Measurements from ENCODE around the genes PCK2, RIPK3, NFATC4 and NYNRIN.

DNA sequence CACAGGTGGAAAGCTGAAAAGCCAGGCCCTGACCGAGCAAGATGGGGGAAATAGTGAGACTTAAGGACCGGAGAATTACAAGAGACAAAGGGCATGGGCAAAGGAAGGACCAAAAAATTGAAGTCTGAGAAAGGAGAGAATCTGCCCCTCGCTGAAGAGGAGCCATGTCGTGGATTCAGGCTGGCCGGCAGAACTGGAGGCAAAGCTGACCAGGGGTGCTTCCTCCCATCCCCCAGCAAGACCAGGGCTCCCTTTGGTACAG lies 12.2 kb downstream of the ZFHX2 start:
- PRO-cap = no peak
- RAMPAGE, long total RNA = no peak

DNA sequence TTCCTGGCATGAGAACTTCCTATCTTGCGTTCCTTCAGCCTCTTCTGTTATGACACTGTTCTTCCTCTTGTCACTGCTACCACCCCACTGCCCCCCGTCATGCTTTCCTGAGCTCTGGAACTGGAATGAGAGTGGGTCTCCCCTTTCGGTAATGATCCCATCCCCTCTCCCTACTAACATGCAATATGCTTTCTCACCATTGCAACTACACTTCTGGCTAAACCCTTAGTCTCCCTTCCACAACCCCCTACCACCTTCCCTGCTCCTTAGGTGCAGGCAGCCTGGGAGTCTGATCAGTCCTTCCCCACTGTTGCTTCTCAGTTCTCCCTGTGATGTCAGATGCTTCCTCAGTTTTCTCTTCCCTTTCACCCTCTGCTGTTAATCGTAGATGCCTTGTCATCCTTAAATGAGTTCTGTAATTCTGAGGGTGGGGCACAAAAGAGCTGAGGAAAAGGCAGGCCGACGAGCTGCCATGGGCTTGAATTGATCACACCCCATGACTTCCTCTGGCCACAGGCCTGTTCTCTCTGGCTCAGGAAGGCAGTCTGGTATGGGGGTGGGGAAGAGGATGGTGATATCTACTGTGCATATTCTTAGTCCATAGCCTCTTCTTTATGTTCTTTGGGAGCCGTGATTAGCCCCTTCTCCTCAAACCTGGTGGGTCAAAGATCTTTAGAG lies 5.1 kb upstream of the AP1G2 start:
- PRO-cap = no peak
- RAMPAGE, long total RNA = no peak

- PRO-cap = no peak
- RAMPAGE, long total RNA = no peak
Measured at GRCh38 chr14:23612677-23613032, 23.5 kb upstream of the DHRS2 start.

- PRO-cap = no peak
- RAMPAGE, long total RNA = no peak
Measured at GRCh38 chr14:23613526-23613812, 22.7 kb upstream of the DHRS2 start.

DNA sequence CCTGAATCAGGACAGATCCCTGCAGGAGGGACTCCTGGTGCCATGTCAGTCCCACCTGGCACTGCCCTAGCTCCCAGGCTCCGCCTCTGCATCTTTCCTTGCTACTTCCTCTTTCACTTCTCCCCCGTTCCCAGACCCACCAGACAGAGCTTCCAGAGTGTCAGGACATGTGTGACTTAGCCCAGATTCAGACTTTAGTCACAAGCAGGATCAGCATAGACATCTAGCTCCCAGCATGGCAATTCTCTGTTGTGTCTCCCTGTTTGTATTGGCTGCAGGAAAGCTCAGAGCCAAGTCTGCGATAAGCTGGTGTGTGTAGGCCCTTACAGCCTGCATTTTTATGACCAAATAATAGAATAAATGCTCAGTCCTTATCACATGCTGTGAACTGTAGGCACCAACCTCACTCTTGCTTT lies 5.7 kb downstream of the DHRS2 start:
- PRO-cap = no peak
- RAMPAGE, long total RNA = no peak

DNA sequence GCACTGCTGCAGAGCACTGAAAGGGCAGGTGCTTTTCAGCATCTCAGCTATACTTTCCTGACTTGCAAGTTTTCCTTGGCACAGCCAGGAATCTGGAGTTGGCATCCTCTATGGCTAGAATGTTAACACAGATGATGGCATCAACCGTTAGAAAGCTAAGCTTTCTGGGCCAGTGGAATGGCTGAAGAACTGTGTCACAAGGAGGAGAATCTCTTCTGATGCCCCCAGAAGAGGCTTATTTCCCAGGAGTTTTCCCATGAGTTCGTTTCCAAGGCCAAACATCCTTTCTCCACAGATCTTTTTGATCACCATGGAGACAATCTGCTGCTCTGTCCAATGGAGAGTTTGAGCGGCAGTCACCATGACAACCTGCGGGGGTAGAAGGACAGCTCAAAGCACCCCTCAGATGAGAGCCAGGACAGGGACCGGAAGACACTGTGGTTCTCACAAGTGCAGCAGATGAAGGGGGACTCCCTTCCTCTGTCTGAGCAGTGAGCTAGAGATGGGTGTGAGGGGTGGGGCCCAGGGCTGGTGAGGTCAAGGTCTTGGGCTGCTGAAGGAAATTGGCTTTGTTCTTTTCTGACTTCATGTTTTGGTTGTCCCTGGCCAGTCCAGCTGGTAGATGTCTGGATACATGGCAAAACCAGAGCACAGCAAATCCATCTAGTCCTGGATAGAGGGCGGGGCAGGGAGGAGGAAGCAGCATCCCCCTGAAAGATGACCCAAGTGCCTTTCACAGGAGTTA lies 24.1 kb downstream of the DHRS2 start:
- PRO-cap = no peak
- RAMPAGE, long total RNA = no peak

- PRO-cap = no peak
- RAMPAGE, long total RNA = no peak
Measured at GRCh38 chr14:23695015-23696178, 59.2 kb downstream of the DHRS2 start.

GRCh38 chr14:24093636-24094838 lies at the start of gene PCK2:
Gene PCK2, plus strand, starts transcription at chr14:24094311.
- PRO-cap = bidirectional peak, plus-strand start at chr14:24094176, minus-strand start at chr14:24094002; bidirectional peak, plus-strand start at chr14:24094538, minus-strand start at chr14:24094494; bidirectional peak, plus-strand start at chr14:24094691, minus-strand start at chr14:24094653
- RAMPAGE, long total RNA = start-site peak on the minus strand at chr14:24094003-24094939, 8 reads; start-site peak on the plus strand at chr14:24094301-24094391, 28 reads

- PRO-cap = no peak
- RAMPAGE, long total RNA = no peak
Measured at GRCh38 chr14:24142126-24142265, 605 bp upstream of the EMC9 start.

DNA sequence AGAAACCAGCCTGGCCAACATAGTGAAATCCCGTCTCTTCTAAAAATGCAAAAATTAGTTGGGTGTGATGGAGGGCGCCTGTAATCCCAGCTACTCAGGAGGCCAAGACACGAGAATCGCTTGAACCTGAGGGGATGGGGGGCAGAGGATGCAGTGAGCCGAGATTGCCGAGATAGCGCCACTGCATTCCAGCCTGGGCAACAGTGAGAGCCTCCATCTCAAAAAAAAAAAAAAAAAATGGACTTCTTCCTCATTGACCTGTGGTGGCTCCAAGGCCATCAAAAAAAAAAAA lies 999 bp upstream of the REC8 start:
- PRO-cap = no peak
- RAMPAGE, long total RNA = no peak

- PRO-cap = no peak
- RAMPAGE, long total RNA = no peak
Measured at GRCh38 chr14:24196675-24196937, 1.4 kb upstream of the TM9SF1 start.

- PRO-cap = no peak
- RAMPAGE, long total RNA = no peak
Measured at GRCh38 chr14:24233347-24233886, 688 bp downstream of the GMPR2 start.

GRCh38 chr14:24339085-24340179 lies at the start of gene RIPK3:
Gene RIPK3, minus strand, starts transcription at chr14:24339991.
- PRO-cap = no peak
- RAMPAGE, long total RNA = start-site peak on the minus strand at chr14:24339836-24340217, 25 reads

DNA sequence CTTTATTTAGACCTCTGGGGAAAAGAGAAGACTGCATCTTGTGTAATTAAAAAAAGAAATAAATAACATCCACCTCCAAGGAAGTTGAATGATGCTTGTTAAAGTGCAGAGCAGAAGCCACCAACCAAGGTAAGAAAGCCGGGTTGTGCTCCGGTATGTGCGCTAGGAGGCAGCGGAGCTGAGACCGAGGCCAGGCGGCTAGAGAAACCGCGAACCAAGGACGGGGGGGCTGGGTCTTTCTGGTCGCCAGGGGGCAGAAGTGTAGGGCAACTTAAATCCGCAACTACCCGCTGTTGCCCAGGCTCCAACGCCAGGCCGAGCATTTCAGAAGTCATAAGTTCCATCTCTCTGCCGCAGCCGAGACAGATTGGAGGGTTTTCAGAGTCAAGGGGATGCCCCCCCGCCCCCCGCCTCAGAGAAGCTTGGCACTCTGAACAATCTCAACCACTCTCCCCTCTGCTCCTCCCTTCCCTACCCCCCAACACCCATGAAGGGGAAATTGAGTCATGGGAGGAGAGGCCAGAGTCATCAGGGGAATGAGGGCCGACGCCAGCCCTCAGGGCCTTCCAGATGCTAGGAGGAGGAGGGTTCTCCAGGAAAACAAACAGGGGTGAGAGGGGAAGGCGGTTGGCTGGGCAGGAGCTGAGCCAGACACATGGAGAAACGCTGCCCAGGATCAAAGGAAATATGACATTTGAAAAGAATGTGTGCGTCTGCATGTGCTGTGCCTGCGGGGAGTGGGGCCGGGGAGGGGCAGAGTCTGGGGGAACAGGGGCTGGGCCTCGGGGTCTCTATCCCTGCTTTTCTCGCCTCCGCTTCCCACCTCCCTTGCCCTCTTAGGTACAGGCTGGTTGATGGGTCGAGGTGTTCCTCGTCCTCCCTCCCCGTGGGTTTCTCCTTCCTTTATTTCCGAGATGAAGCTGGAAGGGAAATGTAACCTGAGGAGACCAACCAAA lies 2.1 kb upstream of the NFATC4 start:
- PRO-cap = bidirectional peak, plus-strand start at position 603 of the sequence, minus-strand start at position 538 of the sequence
- RAMPAGE, long total RNA = no peak

- PRO-cap = bidirectional peak, plus-strand start at chr14:24368117, minus-strand start at chr14:24367880
- RAMPAGE, long total RNA = start-site peak on the plus strand at chr14:24368014-24368343, 112 reads
Measured at GRCh38 chr14:24367755-24368313, at the start of gene NFATC4. Gene NFATC4, plus strand, starts transcription at chr14:24368184.

DNA sequence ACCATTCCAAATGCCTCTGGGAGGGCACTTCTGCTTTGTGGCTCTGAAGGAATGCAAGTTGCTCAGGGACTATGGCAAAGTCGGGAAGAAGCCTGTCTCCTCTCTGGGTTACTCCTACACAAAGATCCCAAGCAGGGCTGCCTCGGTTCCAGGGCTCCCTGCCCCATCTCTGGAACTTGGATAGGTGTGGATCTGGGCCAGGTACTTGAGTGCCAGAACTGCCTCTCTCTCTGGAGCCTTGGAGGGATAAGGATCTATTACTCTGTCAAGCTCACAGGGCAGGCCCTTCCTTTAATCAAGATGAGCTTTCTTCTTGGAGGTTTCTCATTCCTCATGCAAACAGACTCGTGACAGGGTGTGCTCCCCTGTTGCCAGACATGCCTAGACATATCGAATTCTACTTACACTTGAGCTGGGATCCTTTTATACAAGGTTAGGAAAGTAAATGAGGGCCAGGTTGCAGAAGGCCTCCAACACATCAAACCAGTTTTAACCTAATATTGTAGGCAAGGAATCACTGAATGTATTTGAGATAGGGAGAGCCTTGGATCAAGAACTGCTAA lies 2.6 kb upstream of the NYNRIN start:
- PRO-cap = no peak
- RAMPAGE, long total RNA = no peak

GRCh38 chr14:24398136-24399441 lies at the start of gene NYNRIN:
Gene NYNRIN, plus strand, starts transcription at chr14:24399003.
- PRO-cap = bidirectional peak, plus-strand start at chr14:24398897, minus-strand start at chr14:24398938; bidirectional peak, plus-strand start at chr14:24399060, minus-strand start at chr14:24399081
- RAMPAGE, long total RNA = start-site peak on the plus strand at chr14:24399004-24399030, 74 reads; start-site peak on the plus strand at chr14:24399135-24399259, 23 reads

DNA sequence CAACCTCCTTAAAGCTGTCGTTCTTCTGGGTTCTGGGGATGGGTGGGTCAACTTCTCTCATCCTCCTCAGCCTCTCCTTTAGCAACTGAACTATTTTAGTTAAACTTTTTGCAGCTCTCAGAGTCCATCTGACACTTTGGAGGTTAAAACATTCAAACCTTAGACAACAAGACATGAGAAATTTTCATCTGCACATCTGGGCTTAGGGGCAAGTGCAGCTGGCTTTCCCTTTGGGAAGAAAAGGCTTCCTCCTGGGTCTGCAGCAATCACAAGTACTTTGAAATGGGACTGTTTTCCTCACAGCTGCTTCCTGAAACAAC lies 16.0 kb upstream of the SDR39U1 start:
- PRO-cap = no peak
- RAMPAGE, long total RNA = no peak

- PRO-cap = no peak
- RAMPAGE, long total RNA = no peak
Measured at GRCh38 chr14:24595471-24596178, 13.9 kb downstream of the GZMH start.

DNA sequence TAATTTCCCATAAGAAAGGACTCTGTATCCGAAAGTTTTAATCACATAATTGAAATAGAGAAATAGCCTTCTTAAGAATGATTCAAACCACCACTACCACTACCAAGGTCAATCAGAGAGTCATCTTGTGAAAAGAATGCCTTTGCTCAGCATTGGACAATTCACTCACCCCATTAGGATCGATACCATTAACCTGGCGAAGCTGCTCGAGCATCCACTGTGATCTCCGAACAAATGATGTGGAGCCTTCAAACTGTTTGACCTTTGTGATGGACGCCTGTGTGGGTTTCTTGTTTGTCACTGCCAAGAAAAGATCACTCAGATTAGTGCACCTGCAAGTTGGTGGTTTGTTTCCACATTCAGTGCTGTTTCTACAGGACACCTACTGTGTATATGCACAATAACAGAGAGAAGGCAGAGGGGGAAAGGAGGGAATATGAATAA lies 193.1 kb downstream of the STXBP6 start:
- PRO-cap = no peak
- RAMPAGE, long total RNA = no peak